ENCODE results near the genes NIT2 and PCNP.

DNA sequence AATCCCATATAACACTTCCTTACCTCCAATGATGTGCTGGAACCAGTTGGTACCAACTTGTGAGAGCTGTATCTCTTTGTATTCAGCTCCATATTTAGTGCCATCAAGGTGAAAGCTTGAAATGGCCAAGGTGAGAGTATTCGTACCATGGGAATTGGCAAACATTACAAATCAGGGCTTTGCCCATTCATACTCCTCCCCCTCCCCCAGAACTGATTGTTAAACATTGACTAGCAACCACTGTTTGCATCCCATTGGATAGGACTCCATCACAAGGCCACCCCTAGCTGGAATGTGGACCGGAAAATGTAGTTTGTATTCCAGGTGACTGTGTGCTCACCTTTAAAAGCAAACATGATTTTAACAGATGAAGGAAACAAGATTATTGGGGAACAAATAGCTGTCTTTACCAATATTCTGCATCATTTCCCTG lies 14.1 kb downstream of the ST3GAL6 start:
- PRO-cap, result no peak

DNA sequence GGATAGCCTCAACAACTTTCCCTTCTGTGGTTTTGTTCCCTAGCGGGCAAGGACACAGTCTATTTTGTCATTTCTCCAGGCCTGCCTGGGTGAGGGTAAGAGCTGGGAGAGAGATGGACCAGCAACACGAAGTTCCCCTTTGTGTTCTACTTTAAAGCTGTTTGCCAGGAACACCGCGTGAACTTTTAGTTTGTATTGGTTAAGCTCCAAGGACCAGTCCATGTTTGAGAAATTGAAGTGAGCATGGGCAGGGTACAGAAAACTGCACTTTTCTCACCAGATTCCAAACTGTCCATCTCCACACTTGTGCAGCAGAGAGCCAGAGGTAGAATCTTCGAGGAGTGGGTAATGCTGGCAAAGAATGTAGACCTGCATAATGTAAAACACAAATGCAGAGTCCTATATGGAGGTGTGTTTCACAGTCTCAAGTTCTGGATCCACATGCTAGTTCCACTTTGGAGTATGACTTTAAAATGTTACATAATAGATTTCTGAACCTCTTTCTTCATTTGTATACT lies 21.1 kb downstream of the ST3GAL6 start:
- PRO-cap, result no peak

DNA sequence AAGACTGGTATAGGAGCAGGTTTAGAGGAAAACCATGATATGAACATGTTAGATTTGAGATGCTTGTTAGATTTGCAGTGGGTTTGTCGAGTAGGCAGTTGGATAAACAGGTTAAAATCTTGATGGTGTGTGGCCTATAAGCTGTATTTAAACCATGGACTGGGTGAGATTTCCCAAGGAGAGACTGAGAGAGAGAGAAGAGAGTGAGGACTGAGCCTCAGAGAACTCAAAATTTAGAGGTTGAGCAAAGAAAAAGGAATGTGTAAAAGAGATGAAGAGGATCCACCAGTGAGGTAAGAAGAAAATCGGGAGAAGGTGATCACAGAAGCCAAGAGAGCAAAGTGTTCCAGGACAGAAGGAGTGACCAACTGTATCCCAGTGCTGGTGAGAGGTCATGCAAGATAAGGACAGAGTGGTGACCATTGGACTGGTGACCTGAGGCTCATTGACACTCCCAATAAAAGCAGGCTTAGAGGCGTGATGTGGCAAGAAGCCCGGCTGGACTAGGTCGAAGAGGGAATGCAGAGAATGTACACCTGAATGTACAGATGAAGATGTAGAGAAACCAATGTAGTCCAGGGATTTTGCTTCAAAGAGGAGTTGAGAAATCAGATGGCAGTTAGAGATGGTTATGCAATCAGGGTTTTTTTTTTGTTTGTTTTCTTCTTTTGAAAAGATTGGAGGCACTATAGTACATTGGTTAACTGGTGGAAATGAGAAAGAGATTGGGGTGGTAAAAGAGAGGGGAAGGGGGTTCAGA lies 23.1 kb downstream of the ST3GAL6 start:
- PRO-cap, result no peak

DNA sequence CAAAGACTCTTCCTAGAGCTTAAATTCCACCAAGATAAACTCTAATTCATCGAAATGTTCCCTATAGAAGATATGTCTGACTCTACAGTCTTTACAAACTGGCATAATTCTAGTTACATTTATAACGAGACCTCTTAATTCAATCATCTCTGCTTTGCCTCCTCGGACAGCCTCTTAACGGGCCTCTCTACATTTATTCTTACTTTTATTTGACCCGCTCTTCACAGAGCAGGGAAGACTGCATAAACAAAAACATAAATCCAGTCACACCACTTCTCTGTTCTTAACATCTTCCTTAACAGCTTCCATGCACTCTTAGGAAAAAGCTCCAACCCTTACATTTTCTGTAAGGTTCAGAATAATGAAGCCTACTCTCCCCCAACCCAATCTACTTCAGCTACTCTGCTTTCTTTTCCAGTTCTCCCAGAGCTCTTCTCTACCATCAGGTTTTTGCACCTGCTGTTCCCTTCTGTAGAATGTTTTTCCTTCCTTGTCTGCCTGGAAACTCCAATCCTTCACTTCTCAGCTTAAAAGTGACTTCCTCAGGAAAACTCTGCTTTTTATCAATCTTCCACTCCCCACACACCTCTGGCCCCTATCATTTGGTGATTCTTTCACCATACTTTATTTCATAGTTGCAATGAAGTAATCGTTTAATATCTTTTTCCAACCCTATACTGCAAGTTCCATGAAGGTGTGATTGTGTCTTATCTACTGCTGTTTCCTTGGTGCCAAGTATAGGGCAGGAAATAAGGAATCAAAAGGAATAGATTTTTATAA lies 55.9 kb downstream of the DCBLD2 start:
- PRO-cap, result no peak

- PRO-cap, result no peak
Observed at GRCh38 chr3:99776666-99777272, 40.9 kb upstream of the CMSS1 start.

DNA sequence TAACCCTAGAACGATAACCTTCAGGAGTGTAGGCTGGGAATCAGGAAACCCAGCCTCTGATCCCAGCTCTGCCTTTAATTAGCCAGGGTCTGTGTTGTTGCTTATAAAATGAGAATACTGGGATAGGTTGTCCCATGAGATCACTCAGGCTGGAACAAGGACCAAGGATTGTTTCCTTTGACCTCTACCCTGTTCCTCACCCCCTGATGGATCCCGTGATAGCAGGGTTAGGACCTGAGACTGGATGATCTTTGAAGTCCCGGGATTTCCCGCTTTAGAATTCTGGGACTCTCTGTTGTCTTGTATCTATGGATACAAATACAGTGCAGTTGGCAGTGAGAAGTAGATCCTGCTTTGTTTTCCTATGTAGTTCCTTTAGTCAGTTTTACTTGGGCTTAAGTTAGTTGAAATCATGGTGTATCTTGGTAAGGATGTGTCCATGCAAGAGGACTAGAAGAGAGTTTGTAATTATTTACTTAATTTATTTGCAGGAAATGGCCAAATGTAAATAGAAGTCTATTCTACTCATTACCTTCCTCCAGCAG lies 117.8 kb downstream of the CMSS1 start:
- PRO-cap, result no peak

DNA sequence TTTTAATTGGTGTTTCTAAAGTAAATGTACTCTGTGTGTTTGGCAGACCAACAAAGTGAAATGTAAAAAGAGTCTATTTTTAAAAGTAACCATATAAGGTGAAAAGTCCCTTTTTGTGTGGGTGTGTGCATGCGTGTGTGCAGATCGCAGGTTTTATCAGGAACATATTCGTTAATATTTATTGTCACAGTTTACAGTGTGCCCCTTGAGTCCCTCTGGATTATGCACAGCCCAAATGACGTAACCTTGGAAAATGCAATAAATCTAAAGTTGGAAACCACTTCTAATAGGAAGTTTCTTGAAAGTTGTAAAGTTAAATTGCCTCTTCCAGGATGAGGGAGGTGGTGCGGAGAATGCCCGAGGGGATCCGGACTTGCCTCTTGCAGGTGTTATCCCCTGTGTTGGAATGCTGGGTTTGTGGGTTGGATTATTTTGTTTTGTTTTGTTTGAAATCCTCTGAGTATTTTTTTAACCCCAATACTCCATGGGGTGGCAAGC lies 143.2 kb downstream of the CMSS1 start:
- PRO-cap, result no peak

GRCh38 chr3:100021184-100021707 lies 93.1 kb downstream of the FILIP1L start:
- PRO-cap, result unidirectional peak, plus-strand start at chr3:100021526

GRCh38 chr3:100041832-100043002 lies 72.1 kb downstream of the FILIP1L start:
- PRO-cap, result no peak

DNA sequence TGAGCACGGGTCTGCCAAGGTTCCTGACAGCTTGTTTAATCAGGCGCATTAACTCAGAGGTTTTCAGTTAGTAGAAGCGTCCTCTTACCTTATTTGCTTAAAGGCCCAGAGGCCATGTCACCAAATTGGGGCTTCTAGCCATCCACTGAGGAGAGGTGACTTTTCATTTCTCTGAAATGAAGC lies 10.5 kb downstream of the FILIP1L start:
- PRO-cap, result no peak

- PRO-cap, result unidirectional peak, minus-strand start at chr3:100151539
Observed at GRCh38 chr3:100151382-100151764, 37.1 kb upstream of the FILIP1L start.

DNA sequence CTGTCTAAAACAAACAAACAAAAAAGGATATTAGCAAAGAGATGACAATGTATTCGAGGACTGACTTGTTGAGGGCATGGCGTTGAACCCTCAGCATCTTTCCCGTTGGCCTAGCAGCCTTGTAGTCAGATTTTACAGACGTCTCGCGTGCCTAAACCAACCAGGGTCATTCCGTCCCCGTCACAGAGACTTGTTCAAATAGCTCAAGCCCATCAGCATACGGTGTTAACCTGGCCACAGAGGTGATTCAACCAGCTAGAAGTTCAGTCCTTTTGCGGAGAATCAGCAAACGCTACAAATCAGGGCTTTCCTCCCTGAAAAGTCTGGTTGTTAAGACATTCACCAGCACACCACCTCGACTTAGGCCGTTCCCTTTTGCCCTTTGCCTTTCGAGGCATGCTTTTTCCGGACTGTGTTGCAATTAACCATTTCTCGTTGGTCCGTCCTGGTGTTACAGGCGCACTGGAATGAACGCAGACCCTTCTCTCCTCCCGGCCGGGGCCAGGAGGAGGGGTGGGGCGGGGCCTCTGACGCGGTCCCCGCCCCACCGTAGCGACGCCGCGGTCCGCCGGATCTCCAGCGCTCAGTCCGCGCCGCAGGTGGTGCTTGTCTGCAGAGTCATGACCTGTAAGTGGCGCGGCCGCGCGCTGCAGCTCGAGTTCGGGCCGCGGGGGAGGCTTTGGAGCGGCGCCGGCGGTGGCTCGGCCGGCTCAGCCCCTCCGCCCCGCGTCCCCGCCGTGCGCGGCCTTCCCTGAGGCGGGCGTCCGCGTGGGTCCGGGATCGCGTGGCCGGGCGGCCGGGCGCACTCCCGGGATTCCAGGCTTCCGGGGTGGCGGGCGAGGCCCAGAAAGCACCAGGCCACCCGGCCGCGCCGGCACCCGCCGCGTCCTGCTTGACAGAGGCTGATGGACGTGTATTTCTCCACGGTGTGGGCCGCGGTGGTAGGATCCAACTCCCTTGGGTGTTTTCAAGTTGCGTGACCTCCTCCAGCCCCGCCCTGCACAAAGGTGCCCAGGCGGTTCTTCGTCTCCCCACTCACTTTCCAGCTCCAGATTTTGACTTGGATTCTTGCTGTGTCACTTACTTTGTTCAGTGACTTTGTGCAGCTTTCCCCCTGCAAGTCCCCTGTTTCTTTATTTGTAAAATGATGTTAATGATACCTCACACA lies at the start of gene NIT2:
NIT2 (plus strand) TSS at position 586 of the 1,168 bp plus-strand sequence.
- PRO-cap, result bidirectional peak, plus-strand start at position 615 of the sequence, minus-strand start at position 505 of the sequence

GRCh38 chr3:100401662-100402300 lies 442 bp downstream of the LNP1 start:
- PRO-cap, result no peak

GRCh38 chr3:100429286-100430053 lies 28.1 kb downstream of the LNP1 start:
- PRO-cap, result no peak

DNA sequence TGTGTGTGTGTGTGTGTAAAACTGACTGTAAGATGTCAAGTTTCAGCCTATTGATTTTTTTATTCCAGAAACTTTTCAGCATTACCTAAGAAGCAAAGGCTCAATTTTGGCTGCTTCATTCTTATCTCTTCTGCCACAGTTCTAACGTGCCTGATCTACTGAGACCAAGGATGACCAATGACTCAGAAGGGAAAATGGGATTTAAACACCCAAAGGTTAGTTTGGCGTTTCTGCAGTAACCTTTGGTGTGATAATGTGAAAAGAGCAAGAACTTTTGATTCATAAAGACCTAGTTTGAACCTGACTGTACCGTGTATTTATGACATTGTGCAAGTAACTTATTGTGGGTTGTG lies 27.0 kb downstream of the TMEM45A start:
- PRO-cap, result no peak

DNA sequence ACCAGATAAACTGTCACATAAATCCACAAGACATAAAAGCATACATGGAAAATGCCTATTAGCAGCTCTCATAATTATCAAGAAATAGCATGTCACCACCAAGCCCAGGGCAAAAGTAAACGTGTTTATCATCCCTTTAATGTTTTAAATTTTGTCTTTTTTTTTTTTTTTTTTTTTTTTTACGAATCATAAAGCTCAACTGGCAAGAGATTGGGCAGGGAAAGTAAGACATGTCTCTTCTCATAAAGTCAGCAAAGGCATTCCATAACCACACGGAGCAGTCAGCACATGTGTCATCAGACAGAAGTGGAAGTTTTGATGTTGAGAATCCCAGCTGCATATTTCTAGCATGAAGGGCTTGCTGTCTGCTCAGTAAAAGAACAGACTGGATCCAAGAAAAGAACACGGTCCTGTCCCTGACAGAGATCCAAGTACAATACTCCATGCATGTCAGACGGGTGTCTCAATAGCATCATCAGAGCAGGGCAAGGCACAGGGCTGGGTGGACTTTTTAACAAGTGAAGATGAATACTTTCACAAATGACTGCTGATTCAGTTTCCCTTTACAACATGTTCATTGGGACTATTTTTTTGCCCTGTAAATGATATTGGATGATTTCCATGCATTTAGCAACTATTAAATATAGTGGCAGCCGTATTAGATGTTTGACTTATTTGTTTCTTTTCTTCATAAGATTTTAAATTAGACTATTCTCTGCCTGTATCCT lies 38.2 kb downstream of the ABI3BP start:
- PRO-cap, result no peak

DNA sequence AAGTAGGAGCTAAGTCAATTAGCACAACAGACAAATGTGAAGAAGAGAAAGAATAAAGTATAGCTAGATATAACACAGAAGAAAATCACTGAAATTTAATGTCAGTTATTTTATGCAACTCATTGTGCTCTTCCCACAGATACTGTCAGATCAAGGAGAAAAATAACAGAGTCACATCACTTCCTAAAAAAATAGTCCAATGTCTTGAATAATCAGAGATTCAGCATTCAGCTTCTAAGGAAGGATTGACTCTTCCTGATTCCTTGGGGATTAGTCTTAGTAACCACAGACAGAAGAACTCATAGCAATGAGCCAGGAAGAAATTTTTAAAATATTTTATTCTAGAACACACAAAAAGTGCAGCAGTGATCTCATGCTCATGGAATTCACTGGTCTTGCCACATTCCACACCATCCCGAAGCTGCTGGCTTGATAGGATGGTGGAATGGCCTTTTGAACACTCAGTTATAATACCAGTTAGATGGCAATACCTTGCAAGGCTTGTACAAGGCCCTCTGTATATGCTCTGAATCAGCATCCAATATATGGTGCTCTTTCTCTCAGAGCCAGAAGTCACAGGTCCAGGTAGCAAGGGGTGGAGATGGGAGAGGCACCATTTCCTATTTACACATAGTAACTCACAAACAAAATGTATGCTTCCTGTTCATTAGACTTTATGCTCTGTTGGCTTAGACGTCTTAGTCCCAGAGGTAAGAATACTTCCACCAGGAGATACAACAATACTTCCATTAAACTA lies 43.0 kb upstream of the ABI3BP start:
- PRO-cap, result no peak

GRCh38 chr3:101521458-101521829 lies 8.4 kb upstream of the SENP7 start:
- PRO-cap, result no peak

GRCh38 chr3:101574118-101575219 lies at the start of gene PCNP:
TSS of gene PCNP (plus strand) at chr3:101574180.
- PRO-cap, result bidirectional peak, plus-strand start at chr3:101574213, minus-strand start at chr3:101574029

GRCh38 chr3:101612947-101613280 lies 38.9 kb downstream of the PCNP start:
- PRO-cap, result no peak